Thoracic aorta endothelial cell (primary cell): ENCODE measurements around a stretch of chr11.

GRCh38 chr11:12166939-12167732 is 56.7 kb downstream of the MICAL2 start:
- CAGE, long polyA plus RNA: no peak

DNA sequence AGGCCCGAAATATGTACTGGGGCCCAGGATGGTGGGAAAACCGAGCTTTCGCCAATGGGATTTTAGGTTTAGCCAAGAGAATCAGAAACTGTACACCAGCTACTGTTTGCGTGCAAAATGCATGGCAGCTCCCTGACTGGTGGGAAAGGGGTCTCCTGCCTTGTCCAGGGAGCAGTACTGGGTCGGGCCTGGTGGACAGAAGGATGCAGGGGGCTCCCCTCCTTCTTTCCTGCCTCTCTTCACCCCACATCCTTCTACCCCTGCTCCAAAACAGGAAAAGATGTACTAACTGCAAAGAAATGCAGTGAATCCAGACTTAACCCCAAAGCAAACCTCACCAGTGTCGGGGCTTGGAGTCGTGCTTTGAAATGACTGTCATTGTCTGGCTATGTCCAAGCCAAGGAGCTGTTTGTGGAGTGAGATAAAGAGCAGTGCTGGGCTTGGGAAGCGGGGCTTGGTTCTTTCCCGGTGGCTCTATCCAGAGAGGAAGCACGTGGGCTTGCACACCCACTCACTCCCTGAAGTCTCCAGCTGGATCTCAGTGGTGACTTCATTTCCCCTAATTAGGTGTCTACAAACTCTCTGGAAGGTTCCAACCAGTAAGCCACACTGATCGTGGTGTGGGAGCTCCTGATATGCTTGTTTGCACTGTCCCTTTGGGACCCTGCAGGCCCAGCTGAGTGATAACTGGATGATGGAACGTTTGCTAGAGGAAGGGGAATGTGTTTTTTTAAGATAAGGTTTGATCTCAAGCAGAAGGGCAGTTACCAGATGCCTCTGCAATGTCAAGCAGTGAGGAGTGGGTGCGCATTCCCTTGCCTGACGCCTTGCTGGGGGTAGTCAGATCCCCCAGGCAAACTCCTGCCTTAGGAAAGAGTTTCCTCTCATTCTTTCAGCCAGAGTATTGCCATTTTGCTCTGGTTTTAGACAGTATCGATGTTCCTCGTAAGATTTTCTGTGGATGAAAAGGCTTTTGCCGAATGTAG is 90.6 kb downstream of the MICAL2 start:
- CAGE, long polyA plus RNA: no peak

- CAGE, long polyA plus RNA: no peak
Observed at GRCh38 chr11:12204178-12205081, 94.0 kb downstream of the MICAL2 start.

DNA sequence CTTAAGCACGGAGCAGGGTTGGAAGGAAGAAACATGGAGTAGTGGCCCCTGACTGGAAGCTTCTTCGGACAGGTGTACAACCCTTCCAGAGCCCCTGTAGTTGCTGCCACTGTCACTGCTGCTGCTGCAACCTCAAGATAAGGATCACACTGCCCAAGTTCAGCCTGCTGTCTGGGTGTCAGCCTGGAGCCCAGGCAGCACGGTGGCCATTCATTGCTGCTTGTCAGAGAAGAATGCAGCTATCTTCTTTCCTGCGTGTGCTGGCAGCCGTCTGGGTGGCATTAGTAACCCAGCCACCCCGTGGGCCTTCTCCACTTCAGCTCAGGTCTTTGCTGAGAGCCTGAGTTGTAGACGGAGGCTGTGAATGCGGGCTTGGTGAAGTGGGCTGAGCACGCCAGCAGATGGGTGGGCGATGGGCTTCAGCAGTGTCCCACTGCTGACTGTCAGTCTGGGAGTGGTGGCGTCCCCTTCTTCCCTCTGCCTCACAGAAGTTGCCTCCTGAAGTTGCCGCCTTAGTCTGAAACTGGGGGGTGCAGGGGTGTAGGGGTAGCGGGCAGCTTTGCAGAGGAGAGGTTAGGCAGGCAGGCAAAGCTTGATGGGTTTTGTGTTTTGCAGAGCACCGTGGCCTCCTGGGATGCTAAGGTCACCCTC is 106.8 kb downstream of the MICAL2 start:
- CAGE, long polyA plus RNA: no peak

GRCh38 chr11:12259730-12260784 is 117.3 kb upstream of the PARVA start:
- CAGE, long polyA plus RNA: no peak

DNA sequence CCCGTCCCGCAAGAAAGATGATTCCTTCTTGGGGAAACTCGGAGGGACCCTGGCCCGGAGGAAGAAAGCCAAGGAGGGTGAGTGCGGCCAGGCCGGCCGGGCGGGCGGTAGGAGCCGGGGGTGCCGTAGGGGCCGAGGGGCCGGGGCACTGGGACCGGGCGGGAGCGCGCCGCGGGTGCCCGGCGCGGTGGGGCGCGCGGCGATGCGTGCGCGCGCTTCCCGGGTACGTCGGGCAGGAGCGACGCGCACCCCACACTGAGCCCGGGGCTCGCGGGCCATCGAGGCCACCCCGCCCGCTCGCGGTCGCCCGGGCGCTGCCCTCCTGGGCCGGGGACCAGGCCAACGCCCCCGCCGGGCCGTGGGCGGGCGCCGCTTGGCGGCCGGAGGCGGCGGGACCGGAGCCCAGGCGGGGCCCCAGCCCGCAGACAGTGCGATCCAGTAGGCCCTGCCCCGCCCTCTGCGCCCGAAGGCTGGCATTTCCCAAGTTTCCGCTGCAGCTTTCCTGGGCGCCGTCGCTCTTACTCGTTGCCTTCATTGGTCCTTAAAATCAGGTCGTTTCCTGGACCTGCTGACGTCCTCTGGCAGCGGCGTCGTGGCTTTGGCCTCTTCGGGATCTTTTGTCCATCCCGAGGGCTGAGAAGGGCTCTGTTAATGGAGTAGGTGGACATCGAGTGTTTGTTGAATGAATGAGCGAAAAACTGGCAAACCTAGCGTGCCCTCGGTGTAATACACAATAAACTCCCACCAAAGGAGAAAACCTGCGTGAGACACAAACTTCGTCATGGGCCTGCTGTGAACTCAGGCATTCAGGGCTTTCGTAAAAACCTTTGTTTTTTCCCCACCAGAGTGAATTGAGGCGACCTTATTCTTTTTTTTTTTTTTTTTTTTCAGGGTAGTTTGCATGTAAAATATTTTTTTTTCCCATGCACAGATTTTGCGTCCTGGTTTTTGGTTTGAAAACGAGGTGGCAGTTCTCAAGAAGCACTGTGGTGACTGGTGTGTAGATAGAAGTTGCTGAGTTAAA is 648 bp downstream of the PARVA start:
- CAGE, long polyA plus RNA: no peak

- CAGE, long polyA plus RNA: no peak
Observed at GRCh38 chr11:12409992-12410800, 32.8 kb downstream of the PARVA start.

DNA sequence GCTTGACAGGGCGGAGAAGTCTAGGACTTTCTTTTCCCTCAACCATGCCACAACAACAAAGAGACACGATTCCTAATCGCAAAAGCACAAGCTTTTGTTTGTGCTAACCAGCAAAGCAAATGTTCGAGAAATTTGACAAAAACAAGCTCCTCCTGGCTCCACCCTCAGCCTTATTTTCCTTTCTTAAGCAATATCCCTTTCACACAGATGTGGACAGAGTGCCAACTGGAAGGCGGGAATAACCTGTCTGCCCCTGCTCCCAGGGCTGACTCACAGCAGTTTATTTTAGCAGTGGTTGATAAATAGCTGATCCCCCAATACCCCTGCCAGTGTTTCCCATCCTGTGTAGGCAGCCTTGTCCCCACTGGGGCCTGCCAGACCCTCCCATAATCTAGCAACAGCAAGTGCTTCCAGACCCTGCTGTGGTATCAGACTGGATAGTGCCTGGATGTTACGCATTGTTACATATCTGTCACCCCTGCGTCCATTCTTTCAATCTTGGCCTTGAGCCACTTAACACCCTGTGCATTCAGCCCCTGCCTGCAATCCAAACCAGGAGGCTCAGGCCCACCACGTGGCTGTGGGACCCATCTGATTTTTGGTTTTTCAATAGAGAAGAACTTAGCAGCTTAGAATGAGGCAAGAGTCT is 53.6 kb downstream of the PARVA start:
- CAGE, long polyA plus RNA: no peak

GRCh38 chr11:12677777-12678498 is 3.7 kb downstream of the TEAD1 start:
- CAGE, long polyA plus RNA: no peak

DNA sequence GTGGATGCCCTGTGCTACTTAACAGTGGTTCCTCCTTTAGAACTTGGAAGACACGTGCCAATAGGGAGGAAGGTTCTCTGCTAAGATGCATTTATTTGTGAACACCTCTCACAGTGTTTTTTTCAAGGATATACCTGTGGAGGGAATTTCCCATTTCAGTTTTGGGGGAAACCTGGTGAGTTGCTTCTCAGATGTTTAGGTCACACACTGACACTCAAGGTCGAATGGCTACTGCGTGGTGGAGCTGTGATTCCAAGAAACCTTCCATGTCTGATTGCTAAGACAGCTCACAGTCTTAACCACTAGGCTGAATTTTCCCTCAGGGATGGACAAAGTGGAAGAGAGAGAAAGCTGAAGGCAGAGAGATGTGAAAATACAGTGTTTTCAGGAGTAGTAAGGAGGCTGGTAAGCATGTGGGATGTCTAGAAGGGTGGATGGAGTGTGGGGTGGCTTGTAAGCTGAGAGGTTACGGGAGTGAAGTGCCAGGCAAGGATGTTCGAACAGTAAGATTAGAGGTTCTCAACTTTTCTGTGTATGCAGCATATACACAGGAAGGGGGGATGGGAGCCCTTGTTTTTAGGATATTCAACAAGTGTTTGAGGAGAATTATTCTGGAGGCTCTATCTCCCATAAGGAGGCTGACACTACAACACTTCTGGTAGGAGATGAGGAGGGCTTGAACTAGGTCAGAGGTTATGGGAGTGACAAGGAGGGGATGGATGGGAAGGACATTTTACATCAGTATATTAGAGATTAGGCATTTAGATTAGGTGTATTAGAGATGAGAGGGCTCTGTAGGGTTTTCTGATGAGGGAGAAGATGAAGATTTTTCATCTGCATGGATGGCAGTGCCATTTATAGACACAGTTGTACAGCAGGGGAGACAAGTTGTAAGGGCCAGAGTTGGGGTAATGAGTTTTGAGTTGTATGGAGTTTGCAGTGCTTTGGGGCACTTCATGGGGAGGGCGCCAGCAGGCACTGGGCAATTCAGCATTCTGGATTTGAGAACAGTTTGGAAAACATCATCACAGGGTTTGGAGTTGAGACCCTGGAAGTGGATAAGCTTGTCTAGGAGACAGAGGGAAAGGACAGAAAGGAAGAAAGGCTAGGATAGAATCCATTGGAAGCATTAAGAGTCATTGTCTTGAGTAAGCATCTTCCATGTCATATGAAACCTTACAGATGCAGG is 109.6 kb downstream of the TEAD1 start:
- CAGE, long polyA plus RNA: no peak

GRCh38 chr11:13012221-13012780 is 3.2 kb downstream of the RASSF10 start:
- CAGE, long polyA plus RNA: no peak

DNA sequence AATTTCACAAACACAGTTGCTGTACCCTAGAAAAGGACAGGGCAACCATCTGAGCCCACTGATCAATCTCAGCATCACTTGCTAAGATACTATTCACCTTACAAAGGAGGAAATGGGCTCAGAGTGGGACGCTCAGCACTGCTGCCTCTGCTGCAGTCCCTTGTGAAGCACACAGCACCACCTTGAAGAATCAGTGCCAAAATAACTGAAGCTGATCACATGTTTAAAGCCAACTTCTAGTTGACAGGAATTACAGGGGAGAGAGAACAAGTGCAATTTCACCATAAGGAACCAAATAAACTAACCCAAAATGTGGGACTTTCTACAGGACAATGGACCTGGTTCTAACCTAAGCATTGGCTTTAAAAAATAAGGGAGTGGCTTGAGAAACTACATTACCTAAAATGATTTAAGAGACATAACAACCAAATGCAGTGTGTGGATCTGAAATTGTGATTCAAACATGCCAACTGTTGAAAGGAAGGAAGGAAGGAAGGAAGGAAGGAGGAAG is 35.2 kb downstream of the RASSF10 start:
- CAGE, long polyA plus RNA: no peak

DNA sequence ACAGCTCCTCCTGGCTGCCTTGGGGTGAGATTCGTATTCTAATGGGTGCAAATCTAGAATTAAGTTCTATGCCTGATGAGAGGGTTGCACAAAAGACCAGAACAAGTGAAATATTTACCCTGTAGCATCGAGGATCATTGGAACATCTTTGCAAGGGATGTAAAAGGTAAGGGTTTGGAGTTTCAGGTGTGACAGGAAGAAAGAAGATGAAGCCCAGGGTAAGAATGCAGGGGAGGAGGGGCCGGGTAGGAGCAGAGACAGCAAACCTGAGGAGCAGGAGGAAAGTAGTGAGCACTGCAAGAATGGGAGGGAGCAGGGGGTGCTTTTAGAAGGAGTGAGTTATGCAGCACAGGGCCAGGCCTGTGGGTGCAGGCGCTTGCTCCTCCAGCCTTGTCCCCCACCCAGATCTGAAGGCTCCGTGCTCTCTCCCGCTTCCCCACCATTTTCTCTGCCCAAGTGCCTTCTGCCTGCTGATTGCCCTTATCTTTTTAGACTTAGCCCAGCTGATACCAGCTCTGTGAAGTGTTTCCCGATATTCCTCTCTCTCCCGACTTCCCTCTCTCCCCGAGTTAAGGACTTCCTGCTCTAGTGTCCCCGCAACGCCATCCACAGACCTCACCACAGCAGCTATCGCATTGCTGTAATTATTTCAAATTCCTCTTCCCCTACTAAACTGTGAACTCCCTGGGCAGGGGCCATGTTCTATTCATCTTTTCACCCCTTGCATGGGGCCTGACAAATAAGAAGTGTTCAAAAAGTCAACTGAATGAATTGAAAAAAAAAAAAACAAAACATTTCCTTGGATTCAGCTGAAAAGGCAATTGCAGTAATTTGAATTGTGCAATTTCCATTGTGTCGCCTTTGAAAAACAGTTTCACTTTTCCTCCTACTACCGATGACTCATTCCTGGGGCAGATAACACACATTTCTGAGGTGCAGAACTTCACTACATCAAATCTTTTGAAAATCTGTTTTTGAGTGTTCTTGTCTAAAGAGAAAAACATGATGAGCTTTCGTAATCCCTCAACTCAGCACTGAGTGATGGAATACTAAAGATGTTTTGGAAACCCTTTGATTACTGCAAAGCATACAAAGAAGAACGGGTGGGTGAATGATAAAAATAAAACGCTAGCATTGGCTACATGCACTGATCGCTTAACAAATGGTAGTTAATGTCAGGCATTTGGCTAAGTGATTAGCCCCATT is 69.7 kb upstream of the BMAL1 start:
- CAGE, long polyA plus RNA: no peak

GRCh38 chr11:13312973-13313599 is 35.5 kb downstream of the BMAL1 start:
- CAGE, long polyA plus RNA: no peak

DNA sequence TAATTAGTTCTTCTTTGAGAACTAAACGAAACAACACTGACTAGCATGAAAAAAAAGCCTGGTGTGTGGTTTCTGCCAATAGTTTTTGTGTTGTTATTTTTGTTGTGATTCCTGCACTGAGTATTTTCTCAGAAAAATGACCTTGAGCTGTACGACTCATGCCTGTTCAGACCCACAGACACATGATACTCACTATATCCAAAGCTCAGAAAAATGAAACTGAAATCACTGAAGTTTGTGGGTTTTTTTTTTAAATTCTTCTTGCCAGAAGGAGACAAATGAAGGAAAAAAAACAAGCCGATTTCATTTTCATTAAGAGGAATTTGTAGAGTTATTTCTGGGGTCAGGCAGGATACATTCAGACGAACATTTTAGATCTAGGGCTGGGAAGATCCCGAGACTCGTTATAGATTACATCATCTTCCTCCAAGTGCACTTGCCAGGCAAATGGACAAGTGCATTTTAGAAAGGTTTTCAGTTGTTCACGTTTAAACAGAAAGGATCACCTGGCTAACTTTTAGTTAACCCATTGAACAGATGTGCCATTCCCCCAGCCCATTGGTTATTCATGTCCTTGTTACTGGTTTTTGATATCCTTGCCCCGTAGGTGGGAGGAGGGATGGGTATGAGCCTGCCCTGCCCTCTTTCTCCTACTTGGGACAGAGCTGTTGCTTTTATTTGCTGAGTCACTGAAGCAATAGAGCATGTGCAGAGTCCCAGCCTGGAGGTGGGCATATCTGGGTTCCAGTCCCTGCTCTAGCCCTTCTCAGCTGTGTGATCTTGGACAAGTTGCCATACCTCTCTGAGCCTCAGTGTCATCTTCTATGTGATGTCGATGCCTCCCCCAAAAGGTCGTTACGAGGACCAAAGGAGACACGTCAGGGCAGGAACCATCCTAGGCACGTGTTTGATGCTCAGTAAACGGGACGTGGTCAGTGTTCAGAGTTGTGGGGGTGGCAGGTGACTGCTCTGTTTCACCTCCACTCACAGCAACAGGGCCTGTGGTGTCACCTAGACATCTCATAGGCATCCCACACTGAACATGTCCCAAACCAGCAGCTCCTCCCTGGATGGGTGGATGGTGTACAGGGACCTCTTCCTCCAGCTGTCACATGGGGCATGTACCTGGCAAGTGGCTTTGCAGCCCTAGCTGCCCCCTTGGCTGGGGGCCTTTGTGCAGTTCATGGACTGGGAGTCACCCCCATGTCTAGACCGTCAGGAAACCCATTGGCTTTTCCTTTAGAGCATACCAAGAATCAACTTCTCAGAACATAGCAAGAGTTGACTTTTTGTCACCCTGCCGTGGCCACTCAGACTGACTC is 60.8 kb downstream of the BMAL1 start:
- CAGE, long polyA plus RNA: no peak

GRCh38 chr11:13460219-13460684 is 2.8 kb downstream of the BTBD10 start:
- CAGE, long polyA plus RNA: no peak

- CAGE, long polyA plus RNA: no peak
Observed at GRCh38 chr11:13667259-13667660, 1.2 kb upstream of the FAR1 start.

DNA sequence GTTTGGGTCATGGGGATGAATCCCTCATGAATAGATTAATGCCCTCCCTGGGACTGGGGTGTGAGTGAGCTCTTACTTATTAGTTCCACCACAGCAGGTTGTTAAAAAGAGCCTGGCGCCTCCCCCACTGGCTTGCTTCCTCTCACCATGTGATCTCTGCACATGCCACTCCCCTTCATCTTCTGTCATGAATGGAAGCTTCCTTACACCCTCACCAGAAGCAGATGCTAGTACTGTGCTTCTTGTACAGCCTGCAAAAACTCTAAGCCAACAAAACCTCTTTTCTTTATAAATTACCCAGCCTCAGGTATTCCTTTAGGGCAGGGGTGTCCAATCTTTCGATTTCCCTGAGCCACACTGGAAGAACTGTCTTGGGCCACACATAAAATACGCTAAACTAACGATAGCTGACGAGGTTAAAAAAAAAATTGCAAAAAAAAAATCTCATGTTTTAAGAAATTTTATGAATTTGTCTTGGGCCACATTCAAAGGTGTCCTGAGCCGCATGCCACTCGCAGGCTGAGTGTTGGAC is 8.6 kb downstream of the RRAS2 start:
- CAGE, long polyA plus RNA: no peak

DNA sequence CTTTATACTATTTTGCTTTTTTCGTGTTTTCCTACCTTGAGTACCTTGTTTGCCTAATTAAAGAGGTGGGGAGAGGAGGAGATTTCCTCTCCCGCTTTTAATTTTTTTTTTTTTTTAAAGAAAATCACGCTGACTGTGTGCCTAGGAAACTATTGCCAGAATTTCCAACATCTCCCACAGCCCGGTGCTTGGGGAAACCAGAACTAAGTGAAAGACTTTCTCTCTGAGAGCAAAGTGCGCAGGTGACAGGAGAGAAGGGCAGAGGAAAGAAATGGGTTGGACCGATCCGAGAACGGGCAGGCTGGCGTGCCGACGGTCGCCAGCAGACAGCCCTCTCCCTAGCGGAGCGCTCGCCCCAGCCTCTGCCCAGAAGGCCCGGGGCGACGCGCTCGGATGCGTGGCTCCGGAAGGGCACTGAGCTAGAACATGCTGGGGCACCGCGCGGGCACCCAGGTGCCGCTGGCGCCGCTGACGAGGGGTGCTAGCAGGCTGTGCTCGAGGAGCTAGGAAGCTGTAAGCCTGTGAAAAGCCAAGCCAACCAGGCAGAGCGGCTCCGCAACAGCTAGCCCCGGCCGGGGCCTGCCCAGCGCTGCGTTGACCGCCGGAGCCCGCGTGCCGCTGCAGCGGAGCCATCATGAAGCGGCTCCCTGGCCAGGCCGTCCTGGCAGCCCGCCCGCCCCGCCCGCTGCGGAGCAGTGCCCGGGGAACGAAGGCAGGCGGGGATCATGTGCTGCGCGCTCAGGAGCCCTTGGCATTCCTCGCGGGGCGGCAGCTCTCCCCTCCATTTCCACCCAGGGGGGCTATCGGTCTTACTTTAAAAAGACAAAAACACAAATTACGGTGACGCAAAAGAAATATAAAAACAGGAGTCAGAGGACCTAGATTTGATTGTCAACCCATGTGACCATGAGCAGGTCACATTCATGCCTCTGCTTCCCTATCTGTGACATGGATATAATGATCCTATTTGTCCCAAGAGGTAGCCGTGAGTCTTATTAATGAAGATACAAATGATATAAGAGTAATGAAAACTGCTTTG is 22.1 kb upstream of the RRAS2 start:
- CAGE, long polyA plus RNA: no peak

DNA sequence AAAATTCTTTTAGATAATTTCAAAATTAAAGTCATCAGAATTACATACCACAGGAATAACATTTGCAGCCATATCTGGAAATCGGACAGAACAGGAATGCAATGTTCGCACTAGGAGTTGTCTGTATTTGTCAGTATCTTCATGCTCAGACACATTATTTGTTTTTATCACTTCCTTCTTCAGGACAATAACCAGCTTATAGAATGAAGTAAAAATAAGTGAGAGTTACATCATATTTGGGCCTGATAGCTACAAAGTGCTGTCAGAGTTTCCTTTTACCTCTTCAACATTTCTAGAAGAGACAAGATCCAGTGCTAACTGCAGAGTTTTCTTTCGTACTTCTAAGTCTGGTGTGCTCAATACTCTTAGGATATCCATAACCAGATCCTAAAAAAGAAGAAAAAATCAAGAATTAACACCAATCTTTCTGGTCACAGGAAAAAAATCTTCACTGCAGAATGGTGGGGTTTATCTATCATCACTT is 18.9 kb downstream of the COPB1 start:
- CAGE, long polyA plus RNA: no peak